Bronchial epithelial cell (primary cell): ENCODE results near the genes KHDC4, SSR2 and PMF1.

DNA sequence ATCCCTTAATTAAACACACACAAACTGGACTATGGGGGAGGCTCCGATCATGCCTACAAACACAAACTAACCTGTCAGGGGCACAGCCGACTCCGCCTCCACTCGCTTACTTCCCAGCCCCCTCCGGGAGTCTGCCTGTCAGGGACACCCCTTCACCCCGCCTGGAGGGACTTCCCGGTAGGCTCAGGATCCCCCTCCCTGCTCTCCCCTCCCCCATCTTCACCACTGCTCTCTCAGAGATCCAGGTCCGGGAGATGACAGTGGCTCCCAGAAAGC lies 850 bp downstream of the ASH1L start:
- RRBS, 2 experiments: no CpG with 5 or more reads among the region's 8 CpGs

- RRBS, 2 experiments: no CpG with 5 or more reads among the region's 3 CpGs
Measured at GRCh38 chr1:155659254-155659453, 29.4 kb downstream of the YY1AP1 start.

- RRBS, 2 experiments: no CpG with 5 or more reads among the region's 13 CpGs
Measured at GRCh38 chr1:155660079-155660980, 28.2 kb downstream of the YY1AP1 start.

GRCh38 chr1:155698907-155699632 lies 10.2 kb downstream of the DAP3 start:
- RRBS, 2 experiments: no CpG with 5 or more reads among the region's 11 CpGs

DNA sequence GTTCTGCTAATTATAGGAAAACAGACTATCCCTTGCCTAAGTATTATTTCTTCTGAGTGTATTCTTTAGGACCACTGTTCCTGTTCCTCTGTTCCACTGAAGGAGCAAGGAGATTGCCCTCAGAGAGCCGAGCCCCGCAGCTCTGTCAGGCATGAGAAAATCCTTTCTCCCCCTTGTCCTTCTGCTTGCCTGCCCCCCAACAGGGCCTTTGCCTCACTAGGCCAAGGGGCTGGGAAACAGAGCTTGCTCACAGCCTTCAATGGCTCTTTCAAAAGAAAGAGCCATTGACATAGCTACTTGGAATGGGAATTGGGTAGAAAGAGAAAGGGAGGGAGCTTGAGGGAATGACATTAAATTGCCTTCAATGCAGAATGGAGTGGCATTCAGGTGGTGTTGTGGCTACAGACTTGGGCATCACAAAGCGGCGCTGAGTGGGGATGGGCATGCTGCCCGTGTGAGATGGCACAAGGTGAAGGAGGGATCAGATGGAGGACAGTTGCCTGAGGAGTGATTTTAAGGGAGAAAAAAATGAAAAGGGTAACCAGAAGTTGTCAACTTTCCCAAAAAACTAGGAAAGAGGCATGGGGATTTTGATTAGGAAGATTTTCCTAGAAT lies 13.2 kb downstream of the SYT11 start:
- RRBS, 2 experiments: no CpG with 5 or more reads among the region's 5 CpGs

- RRBS, 2 experiments: no CpG with 5 or more reads among the region's 8 CpGs
Measured at GRCh38 chr1:155883850-155884781, 24.7 kb downstream of the SYT11 start.

DNA sequence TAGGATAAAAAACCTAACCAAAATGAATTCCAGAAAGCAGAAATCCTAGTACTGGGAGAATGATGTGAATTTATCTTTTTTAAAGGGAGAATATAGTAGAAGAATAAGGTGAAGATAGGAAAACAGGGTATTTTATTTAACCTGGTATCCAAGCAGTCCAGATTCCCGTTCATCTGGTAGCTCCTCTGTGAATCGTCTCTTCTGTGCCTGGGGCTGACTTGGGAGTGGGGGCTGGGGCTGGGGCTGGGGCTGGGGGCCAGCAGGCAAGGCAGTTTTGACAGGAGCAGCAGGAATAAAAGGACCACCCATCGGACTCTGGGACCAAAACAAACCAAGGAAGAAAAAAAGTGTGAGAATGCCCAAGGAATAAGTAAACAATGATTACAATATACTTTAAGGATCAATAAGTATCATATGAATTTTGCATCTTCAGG lies 6.2 kb upstream of the RIT1 start:
- RRBS, 2 experiments: no CpG with 5 or more reads among the region's 3 CpGs

GRCh38 chr1:155934324-155934877 lies at the start of gene KHDC4:
Gene KHDC4 (minus strand): TSS chr1:155934413.
- RRBS, 2 experiments: under 1 to 2% methylated on average over 6 of the region's 35 CpGs

GRCh38 chr1:155940215-155941075 lies 993 bp upstream of the RXFP4 start:
- RRBS, 2 experiments: no CpG with 5 or more reads among the region's 8 CpGs

GRCh38 chr1:156008598-156009808 lies 11.7 kb downstream of the SSR2 start:
- RRBS, 2 experiments: no CpG with 5 or more reads among the region's 13 CpGs

DNA sequence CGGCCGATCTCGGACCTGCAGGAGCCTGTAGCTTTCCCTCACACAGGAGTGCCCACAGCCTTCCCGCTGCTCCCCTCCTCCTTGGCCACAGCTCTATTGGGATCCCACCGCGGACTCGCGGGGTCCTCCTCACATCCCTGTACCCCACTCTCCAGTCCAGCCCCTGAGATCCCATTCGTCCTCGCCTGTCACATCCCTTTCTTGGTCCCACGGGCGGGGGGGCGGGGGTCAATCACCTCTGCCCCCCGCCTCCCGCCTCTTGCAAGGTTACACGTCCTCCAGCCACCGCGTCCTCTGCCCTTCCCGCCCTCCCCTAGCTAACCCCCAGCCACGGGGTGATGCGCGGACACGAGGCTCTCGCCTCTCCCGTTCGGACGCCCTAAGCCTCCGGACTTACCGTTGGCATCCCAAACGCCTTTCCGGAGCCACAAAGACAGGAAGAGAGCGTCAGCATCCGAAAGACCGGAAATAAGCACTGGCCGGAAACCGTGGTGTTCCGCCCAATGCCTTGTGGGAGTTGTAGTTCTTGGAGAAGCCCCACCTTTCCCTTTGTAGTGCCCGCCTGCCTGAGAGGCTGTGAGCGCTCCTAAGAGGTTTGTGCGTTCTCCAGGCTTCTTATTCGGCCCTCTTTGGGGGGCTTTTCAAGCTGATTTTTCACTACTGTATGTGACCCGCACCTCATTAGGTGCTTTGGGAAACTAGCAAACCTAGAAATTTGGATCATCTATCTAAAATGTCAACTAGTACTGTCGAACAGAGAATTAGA lies at the start of gene SSR2:
SSR2 (minus strand) TSS at position 461 of the 766 bp plus-strand sequence.
- RRBS, 2 experiments: no CpG with 5 or more reads among the region's 43 CpGs

DNA sequence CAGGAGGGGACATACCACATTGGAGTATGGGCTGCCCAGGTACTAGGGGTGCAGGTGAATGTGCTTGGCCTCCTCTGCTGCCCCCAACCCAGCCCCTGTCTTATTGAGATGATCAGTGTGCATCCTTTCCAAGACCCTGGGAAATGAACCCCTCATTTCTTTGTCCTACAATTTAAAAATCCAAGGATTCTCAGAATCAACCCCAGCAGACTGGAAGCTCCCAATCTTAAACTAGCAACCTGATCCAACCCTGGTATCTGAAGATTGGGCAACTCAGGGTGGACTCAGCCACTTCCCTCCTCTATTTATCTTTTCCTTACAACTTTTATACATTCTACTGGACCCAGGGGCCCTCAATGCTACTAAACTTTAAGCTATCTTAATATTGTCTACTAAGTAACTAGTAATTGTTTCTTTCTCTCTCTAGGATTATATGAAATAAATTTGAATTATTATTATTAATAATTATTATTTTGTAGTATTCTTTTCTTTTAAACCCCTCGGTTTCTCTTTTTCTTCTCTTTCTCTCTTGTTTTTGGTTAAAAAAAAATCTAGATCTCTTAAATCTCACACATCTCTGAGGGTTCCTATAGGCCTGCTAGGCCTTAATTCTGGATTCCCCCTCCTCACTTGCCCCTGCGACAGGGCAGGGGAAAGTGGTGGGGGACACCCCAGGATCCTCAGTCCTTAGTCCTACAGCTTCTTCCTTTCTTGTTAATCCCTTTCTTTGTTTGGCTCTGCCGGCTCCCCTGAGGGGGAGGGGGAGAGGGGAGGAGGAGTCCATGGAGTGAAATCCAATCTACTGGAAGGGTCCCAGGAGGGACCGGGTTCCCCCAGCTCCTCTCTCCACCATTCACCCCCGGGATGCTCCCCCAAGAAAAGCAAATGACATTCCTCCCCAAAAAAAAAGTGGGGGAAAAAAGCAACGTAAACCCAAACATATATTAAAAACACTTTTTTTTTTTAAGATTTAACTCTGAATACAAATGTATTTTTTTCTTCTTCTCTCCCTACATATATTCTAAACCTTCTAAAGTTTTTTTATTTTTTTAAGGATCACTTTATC lies 8.7 kb downstream of the MEX3A start:
- RRBS, 2 experiments: 7 to 16% methylated on average over 2 of the region's 6 CpGs

DNA sequence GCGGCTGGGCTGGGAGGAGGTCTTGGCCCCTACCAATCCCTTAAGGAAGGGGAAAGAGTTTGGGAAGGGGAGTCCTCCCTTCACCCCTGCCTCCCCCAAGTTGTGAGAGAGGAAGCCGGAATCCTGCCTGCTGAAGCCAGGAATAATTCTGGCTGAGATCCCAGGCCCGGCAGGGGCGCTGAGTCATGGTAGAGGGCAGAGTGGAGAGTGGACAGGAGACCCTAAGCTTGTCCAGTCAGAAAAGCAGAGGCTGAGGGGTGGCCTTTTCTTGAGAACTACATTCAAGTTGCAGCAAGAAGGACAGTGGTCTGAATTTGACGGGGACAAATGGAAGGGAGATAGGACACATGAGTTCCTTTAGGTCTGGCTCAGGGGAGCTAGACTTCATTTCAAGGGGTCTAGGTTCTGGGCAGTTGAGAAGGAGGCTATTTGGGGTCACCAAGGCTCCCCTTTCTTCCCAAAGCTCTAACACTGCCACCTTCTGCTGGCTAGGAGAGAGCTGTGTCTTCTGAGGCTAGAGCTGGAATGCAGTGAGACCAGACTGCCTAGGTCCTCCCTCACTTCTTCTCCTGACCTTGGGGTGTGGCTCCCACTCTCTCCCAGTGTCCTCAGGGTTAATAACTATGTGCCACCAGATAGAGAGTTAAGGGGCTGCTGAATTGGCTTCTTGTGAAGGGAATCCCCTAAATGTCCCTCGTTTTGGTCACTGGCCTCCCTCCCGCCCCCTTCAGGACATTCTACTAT lies 8.5 kb downstream of the LMNA start:
- RRBS, 2 experiments: 15% methylated on average over 2 of the region's 7 CpGs; no CpG with 5 or more reads in 1 of the 2 experiments

DNA sequence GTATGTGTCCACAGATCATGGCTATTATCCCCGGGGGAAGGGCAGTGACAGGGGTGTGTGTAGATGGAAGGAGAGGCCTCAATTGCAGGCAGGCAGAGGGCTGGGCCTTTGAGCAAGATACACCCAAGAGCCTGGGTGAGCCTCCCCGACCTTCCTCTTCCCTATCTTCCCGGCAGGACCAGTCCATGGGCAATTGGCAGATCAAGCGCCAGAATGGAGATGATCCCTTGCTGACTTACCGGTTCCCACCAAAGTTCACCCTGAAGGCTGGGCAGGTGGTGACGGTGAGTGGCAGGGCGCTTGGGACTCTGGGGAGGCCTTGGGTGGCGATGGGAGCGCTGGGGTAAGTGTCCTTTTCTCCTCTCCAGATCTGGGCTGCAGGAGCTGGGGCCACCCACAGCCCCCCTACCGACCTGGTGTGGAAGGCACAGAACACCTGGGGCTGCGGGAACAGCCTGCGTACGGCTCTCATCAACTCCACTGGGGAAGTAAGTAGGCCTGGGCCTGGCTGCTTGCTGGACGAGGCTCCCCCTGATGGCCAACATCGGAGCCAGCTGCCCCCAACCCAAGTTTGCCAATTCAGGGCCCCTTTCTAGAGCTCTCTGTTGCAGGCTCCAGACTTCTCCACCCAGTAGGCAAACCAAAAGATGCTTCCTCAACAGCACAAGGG lies 16.5 kb upstream of the SEMA4A start:
- RRBS, 2 experiments: 86% methylated on average over 3 of the region's 15 CpGs

DNA sequence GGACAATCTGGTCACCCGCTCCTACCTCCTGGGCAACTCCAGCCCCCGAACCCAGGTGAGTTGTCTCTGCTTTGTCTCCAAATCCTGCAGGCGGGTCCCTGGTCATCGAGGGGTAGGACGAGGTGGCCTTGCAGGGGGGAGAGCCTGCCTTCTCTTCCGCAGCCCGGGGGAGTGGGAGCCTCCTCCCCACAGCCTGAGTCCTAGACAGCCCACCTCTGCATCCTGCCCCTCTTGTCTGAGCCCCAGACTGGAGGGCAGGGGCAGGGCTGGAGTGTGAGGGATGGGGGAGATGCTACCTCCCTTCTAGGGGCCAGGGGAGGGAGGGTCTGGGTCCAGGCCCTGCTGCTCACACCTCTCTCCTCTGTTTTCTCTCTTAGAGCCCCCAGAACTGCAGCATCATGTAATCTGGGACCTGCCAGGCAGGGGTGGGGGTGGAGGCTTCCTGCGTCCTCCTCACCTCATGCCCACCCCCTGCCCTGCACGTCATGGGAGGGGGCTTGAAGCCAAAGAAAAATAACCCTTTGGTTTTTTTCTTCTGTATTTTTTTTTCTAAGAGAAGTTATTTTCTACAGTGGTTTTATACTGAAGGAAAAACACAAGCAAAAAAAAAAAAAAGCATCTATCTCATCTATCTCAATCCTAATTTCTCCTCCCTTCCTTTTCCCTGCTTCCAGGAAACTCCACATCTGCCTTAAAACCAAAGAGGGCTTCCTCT lies 14.5 kb upstream of the SEMA4A start:
- RRBS, 2 experiments: no CpG with 5 or more reads among the region's 9 CpGs

- RRBS, 2 experiments: no CpG with 5 or more reads among the region's 20 CpGs
Measured at GRCh38 chr1:156140760-156141647, 12.4 kb upstream of the SEMA4A start.

- RRBS, 2 experiments: no CpG with 5 or more reads among the region's 8 CpGs
Measured at GRCh38 chr1:156148007-156148831, 5.2 kb upstream of the SEMA4A start.

GRCh38 chr1:156160314-156160693 lies 6.9 kb downstream of the SEMA4A start:
- RRBS, 2 experiments: no CpG with 5 or more reads among the region's 8 CpGs

DNA sequence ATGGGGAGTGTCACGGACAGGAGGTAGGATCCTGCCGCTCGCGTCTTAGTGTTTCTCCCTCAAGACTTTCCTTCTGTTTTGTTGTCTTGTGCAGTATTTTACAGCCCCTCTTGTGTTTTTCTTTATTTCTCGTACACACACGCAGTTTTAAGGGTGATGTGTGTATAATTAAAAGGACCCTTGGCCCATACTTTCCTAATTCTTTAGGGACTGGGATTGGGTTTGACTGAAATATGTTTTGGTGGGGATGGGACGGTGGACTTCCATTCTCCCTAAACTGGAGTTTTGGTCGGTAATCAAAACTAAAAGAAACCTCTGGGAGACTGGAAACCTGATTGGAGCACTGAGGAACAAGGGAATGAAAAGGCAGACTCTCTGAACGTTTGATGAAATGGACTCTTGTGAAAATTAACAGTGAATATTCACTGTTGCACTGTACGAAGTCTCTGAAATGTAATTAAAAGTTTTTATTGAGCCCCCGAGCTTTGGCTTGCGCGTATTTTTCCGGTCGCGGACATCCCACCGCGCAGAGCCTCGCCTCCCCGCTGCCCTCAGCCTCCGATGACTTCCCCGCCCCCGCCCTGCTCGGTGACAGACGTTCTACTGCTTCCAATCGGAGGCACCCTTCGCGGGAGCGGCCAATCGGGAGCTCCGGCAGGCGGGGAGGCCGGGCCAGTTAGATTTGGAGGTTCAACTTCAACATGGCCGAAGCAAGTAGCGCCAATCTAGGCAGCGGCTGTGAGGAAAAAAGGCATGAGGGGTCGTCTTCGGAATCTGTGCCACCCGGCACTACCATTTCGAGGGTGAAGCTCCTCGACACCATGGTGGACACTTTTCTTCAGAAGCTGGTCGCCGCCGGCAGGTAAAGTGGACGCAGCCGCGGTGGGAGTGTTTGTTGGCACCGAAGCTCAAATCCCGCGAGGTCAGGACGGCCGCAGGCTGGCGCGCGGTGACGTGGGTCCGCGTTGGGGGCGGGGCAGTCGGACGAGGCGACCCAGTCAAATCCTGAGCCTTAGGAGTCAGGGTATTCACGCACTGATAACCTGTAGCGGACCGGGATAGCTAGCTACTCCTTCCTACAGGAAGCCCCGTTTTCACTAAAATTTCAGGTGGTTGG lies at the start of gene PMF1:
PMF1 (plus strand) TSS at position 693 of the 1,117 bp plus-strand sequence.
- RRBS, 2 experiments: under 1% methylated on average over 6 to 9 of the region's 66 CpGs

- RRBS, 2 experiments: no CpG with 5 or more reads among the region's 7 CpGs
Measured at GRCh38 chr1:156246922-156247297, 946 bp downstream of the PAQR6 start.